Lung (tissue), 4 donors: Measurements from ENCODE around the gene BBS4.

- PRO-cap: no peak
- RAMPAGE, long total RNA: no peak
- RRBS: no CpG with 5 or more reads among the region's 10 CpGs
Observed at GRCh38 chr15:71114239-71114721, 991 bp upstream of the THSD4 start.

DNA sequence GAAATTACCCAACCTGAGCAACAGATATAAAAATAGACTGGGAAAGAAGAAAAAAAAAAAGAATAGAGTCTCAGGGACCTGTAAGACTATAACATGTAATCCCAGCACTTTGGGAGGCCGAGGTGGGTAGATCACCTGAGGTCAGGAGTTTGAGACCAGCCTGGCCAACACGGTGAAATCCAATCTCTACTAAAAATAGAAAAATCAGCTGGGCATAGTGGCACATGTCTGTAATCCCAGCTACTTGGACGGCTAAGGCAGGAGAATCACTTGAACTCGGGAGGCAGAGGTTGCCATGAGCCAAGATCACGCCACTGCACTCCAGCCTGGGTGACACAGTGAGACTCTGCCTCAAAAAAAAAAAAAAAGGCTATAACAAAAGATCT is 12.9 kb downstream of the THSD4 start:
- PRO-cap: no peak
- RAMPAGE, long total RNA: no peak
- RRBS: no CpG with 5 or more reads among the region's 5 CpGs

DNA sequence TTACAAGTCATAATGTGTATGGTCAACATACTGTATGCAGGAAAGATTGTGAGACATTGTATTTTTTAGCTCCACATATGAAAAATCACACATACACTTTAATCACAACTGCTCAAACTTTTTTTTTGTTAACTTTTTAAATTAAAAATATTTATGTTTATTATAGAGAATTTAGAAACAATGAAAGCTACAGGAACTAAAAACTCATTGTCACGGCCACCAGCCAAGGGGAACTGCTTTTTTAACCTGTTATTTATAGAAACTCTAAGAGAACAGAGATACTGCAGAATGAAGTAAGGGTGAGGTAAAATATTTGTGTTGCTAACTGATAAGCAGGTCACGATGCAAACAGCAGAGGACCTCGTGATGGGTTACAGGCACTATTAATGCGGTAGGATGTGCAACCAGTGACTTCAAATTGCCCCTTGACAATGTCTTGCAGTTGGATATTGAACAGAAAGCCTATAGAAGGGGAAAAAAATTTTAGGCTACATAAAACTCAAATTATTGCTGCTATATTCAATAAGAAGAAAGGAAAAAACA is 53.1 kb downstream of the THSD4 start:
- PRO-cap: no peak
- RAMPAGE, long total RNA: no peak
- RRBS: no CpG with 5 or more reads among the region's 4 CpGs

DNA sequence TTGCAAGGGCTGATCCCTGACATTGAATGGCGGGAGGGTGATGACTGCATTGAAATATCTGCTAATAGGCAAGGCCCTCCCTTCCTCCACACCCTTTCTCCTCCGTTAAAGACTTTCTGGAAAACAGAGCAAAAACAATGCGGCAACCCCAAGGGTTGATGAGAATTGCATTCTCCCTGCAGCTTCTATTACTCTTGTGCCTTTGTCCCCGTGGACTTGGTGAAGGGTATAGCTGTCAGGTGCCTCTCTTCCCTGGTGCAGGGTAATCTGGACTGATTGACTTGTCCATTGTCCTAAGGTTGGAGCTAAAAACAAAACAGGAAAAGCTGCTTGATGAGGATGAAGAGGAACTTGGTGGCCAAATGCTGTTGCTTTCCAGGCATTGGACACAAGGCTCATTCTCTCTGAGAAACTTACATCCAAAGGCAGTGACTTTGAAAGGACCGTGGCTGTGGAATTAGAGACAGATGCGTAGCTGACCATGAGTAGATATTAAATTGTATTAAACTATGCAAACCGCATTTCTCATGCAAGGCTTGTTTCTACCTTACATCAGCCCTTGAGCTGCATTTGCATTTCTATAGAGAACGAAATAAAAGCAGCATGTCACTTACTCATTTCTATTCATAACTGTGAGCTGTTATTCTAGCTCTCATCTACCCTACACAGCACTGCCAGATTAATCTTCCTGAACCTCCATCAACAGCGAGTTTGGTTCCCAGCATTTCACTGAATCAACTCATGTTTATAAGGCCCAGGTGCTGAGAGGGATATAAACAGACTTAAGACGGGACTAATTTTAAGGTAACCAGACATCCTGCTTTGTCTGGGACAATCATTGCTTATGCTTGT is 72.1 kb downstream of the THSD4 start:
- PRO-cap: no peak
- RAMPAGE, long total RNA: no peak
- RRBS: no CpG with 5 or more reads among the region's 10 CpGs

DNA sequence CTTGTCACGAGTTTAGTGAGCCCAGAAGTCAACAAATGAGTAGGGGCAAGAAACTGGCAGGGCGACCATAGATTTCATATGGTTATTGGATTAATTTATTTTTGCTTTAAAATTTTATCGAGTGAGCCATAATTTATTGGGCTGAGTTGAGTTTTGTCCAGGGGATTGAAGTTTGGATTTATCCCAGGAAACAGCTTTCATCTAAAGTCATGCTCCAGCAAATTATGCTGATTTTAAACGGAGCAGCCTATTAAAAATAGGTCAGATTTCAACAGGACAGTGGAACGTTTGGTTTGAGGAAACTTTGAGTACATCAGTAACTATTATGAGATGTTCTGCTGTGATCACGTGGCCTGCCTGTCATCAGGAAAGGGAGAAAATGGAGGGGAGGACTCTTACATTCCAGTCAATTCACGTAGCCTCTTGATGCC is 163.5 kb downstream of the THSD4 start:
- PRO-cap: no peak
- RAMPAGE, long total RNA: no peak
- RRBS: no CpG with 5 or more reads among the region's 7 CpGs

GRCh38 chr15:71280499-71281061 is 165.3 kb downstream of the THSD4 start:
- PRO-cap: no peak
- RAMPAGE, long total RNA: no peak
- RRBS: no CpG with 5 or more reads among the region's 5 CpGs

- PRO-cap: no peak
- RAMPAGE, long total RNA: no peak
- RRBS: no CpG with 5 or more reads among the region's 13 CpGs
Observed at GRCh38 chr15:71329421-71330026, 214.3 kb downstream of the THSD4 start.

DNA sequence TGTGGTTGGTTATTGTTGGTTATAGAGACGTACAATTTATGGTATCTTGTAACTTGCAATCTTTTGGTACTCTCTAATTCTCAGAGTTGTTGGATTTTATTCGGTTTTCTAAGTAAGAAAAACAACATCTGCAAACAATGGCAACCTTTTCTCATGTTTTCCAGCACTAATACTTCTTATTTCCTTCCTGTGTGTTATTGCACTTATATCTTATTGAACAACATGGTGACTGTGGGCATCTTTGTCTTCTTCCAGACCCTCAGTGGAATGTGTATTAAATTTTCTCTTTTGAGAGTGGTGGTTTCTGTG is 184.3 kb upstream of the NR2E3 start:
- PRO-cap: no peak
- RAMPAGE, long total RNA: no peak
- RRBS: no CpG with 5 or more reads among the region's 2 CpGs

DNA sequence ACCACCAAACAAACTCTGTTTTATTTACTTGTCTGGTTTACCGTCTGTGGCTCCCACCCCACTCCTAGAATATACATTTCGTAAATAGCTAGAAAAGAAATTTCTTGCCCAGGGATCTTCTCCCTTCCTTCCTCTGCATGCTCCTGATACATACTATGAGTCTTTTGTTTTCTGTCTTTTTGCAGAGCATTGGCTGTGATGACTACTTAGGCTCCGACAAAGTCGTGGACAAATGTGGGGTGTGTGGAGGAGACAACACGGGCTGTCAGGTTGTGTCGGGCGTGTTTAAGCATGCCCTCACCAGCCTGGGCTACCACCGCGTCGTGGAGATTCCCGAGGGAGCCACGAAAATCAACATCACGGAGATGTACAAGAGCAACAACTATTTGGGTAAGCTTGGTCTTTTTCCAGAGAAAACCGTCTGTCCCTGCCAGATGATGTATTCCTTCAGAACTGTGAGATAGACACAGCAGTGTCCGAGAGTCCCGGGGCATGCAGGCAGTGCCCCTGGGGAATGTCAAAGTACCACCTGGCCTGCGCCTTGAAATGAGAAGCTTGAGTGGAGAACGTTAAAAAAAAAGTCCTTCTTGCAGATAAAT is 149.9 kb upstream of the NR2E3 start:
- PRO-cap: no peak
- RAMPAGE, long total RNA: no peak
- RRBS: no CpG with 5 or more reads among the region's 18 CpGs

- PRO-cap: no peak
- RAMPAGE, long total RNA: no peak
- RRBS: no CpG with 5 or more reads among the region's 8 CpGs
Observed at GRCh38 chr15:71691701-71692236, 118.6 kb upstream of the NR2E3 start.

DNA sequence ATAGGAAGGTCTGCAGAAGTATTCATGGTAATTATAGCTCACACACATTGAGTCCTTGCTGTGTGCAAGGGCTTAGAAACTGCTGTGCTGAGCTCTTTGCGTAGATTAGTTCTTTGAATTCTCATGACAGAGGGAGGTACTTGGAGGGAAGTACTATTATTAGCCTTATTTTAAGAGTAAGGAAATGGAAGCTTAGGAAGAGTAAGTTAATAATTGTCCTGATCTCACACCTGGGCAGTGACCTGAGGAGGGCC is 77.9 kb upstream of the NR2E3 start:
- PRO-cap: no peak
- RAMPAGE, long total RNA: no peak
- RRBS: no CpG with 5 or more reads among the region's 1 CpG

DNA sequence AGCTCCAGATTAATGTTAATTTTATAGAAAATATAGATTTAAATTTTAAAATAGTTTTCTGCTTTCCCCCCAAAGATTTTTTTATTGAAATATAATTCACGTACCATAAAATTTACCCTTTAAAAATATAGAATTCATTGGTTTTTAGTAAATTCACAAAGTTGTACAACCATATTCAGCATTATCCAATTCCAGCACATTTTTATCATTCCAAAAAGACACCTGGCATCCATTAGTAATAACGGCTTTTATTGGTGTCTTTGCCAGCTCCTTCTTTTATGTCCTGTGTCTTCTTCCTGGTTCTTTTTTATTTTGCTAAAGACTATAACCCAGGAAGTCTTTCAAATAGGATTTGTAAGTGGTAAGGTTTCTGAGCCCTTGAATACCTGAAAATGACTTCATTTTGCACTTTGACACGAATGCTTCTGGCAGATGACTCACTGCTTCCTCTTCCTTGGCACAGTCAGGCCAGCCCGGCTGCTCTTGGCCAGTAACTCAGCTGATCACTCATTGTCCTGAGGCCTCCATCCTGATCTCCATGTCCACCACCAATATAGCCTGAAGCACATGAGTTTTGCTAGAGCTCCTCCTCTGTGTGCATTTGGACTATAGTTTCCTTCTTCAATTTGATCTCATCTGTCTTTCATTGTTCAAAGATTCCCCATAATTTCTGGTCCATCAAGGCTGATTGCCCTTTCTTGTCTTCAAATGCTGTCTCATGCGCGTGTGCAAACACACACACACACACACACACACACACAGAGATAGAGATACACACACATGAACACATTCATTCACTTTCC is 48.7 kb upstream of the NR2E3 start:
- PRO-cap: no peak
- RAMPAGE, long total RNA: no peak
- RRBS: no CpG with 5 or more reads among the region's 6 CpGs

DNA sequence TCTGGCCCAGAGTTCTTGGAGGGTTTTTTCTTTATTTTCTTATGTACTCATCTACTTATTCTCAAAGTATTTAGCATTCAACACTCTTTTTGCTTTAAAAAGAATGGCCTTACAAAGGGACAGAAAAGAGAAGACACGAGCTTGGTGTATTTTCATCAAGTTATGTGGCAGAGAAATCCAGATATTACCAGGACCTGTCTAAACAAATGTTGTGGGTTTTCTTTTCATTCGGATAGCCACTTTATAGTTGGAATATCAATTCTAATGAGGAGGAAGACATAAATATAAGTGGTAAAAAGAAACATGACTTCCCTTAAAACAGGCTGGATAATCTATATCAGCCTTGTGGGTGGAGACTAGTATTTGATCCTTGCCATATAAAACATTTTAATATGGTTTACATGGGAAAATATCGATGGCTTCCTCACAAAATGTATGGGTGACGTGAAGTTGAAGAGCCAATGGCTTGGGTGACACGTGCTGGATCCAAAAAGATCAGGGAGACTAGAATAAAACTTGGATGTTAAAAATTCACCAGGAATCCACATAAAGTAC is 29.5 kb upstream of the NR2E3 start:
- PRO-cap: no peak
- RAMPAGE, long total RNA: no peak
- RRBS: no CpG with 5 or more reads among the region's 5 CpGs

GRCh38 chr15:71975496-71976202 is 142.3 kb downstream of the MYO9A start:
- PRO-cap: no peak
- RAMPAGE, long total RNA: no peak
- RRBS: no CpG with 5 or more reads among the region's 6 CpGs

GRCh38 chr15:72203135-72203949 is 5.8 kb upstream of the GRAMD2A start:
- PRO-cap: no peak
- RAMPAGE, long total RNA: no peak
- RRBS: no CpG with 5 or more reads among the region's 8 CpGs

DNA sequence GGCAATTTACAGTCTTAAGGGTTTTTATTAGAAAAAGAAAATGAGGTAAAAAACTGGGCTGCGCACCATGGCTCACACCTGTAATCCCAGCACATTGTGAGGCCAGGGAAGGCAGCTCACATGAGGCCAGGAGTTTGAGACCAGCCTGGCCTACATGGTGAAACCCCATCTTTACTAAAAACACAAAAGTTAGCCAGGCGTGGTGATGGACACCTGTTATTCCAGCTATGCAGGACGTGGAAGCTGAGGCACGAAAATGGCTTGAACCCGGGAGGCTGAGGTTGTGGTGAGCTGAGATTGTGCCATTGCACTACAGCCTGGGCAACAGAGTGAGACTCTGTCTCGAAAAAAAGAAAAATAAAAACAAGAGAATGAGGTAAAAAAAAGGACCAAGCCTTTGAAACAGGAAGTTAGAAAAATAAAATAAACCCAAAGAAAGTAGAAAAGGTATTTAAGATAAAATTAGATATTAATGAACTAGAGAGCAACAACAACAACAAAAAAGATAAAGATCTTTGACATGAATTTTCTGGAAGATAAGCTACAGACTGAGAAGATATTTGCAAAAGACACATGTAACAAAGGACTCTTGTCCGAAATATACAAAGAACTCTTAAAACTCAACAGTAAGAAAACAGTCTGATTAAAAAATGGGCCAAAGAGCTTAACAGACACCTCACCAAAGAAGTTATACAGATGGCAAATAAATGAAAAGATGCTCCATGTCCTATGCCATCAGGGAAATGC is 48.2 kb downstream of the ARIH1 start:
- PRO-cap: no peak
- RAMPAGE, long total RNA: no peak
- RRBS: no CpG with 5 or more reads among the region's 7 CpGs

- PRO-cap: no peak
- RAMPAGE, long total RNA: no peak
- RRBS: no CpG with 5 or more reads among the region's 2 CpGs
Observed at GRCh38 chr15:72538501-72539591, 64.7 kb downstream of the ARIH1 start.

- PRO-cap: no peak
- RAMPAGE, long total RNA: no peak
- RRBS: no CpG with 5 or more reads among the region's 16 CpGs
Observed at GRCh38 chr15:72577125-72577924, 77.2 kb upstream of the GOLGA6B start.

DNA sequence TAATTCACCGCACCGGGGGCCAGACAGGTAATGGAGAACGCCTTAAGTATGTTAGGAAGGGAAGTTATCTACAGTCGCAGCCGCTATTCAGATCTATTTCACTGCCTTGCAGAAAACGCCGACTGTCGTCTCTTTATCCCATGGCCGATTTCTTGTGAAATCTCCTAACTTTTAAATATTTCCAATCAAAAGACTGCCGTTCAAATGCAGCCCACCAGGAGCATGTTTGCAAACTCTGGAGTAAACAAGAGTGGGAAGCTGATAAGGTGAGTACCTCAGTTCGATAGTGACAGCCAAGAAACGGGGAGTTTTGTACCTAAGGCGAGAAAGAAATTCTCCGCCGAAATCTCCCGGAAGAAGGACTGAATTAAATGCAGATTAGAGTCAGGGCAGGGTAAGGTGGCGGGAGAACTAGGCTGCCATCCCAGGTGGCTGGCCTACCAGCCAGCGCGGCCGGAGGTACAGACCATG is 445 bp downstream of the HIGD2B start:
- PRO-cap: no peak
- RAMPAGE, long total RNA: no peak
- RRBS: 21% methylated on average over 6 of the region's 20 CpGs

DNA sequence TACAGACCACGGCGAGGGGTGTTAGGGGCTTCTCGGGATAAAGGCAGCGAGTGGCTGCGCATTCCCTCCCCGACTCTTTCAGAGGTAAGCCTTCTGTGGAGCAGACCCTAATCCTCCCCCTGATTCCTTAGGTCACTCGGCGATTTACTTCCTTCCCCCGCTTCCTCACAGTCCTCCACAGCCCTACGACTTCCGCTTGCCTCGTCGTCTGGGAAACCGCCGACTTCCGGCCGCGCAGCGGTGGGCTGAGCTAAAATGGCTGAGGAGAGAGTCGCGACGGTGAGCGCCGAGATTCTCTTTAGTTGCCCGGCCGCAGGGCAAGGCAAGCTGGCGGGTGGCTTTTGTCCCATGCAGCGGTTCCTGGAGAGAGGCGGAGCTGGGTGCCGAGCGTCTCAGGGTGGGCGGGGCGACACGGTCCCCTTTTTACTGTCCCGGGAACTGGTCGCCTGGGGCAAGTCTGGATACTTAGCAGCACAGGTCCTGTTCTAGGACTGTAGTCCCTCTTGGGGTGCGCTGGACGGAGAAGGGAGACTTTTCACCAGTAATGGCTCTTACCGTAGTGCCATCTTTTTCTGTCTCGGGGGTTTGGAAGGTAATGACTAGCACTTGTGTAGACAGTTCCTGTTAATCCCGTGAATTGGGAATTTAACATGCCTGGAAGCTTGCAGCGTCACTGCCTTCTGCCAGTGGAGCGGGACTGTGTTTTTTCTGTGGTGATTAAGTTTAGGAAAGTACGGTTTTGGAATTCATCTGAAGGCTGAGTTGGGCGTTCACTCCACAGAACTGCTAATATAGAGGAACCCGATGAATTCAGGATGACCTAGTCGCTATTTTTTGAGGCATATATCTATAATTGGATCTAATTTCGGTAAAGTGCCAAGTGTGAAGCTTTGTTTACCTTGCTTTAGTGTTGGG is at the start of gene BBS4:
TSS of gene BBS4 (plus strand) at position 235 of the 915 bp plus-strand sequence.
- PRO-cap: bidirectional peak, plus-strand start at position 253 of the sequence, minus-strand start at position 179 of the sequence
- RAMPAGE, long total RNA: start-site peak on the plus strand centred at position 235 of the sequence, 12 bp wide, 86 and 104 reads in 2 replicates
- RRBS: 5% methylated on average over 13 of the region's 48 CpGs